ENCODE data around the gene TMEM200C.

DNA sequence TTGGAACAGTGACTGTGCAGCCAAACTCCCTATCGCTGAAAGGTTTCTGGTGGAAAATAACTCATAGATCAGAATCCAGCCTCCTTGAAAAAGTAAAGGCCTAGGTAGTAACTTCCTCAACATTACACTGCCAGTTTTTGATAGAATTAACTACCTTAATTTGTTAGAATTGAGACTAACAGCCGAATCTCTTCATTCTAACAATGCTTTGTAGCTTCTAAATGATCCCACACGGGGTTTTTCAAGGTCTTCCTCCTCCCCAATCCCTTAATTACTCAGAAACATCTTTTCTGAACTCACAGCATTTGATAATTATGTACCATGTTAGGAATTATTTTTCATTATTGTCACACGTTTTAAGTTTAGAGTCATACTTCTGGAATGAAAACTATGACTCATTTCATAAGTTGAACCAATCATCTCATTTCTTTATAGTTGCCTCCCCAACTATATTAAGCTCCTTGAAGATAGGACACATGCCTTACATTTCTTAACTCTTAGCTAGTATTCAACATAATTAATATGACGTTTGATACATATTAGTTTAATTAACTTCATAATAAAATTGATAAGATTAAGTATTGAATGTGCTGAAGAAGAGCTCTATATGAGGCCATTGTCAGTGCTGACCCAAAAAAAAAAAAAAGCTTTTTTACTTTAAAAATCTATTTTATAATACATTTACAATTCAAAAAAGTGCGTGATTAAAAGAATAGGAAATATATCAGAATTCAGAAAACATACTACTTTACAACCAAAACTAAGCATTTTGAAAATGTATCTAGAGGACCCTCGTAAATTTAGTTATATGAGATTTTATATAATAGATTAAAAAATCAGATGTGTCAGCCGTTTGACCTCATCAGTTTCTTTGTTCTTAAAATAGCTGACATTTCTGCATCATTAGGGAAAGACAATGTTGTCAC is 3.2 kb downstream of the MYL12A start:
- PRO-cap, result unidirectional peak, minus-strand start at position 265 of the sequence

DNA sequence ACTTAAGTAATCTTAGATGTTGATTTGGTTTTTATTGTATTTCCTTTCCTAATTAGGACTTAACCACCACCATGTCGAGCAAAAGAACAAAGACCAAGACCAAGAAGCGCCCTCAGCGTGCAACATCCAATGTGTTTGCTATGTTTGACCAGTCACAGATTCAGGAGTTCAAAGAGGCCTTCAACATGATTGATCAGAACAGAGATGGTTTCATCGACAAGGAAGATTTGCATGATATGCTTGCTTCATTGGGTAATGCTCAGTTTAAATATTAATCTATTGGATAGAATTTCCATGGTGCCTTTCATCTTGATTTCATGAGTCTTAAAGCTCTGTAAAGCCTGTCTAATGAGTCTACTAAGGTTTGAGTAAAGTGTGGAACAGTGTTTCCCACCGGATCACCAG is 5.6 kb downstream of the MYL12A start:
- PRO-cap, result no peak

GRCh38 chr18:3263800-3264136 is 1.8 kb downstream of the MYL12B start:
- PRO-cap, result no peak

DNA sequence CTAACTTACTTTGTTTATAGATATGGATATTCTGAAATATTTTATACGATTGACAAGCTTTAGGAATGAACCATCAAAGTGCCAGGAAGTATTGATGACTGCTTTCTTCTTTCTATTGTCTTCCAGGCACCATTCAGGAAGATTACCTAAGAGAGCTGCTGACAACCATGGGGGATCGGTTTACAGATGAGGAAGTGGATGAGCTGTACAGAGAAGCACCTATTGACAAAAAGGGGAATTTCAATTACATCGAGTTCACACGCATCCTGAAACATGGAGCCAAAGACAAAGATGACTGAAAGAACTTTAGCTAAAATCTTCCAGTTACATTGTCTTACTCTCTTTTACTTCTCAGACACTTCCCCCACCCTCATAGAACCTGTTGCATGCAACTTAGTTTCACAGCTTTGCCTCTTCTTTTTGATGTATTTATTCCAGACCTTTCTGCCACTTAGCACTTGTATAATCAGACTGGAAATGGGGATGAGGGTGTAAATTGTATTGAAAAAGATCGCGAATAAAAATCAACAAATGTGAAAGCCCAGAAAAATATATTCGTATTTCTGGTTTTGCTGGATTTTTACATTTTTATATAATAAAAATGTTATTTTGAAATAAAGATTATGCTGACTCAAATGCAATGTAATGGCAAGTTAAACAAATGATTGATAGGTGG is 15.8 kb downstream of the MYL12B start:
- PRO-cap, result no peak

DNA sequence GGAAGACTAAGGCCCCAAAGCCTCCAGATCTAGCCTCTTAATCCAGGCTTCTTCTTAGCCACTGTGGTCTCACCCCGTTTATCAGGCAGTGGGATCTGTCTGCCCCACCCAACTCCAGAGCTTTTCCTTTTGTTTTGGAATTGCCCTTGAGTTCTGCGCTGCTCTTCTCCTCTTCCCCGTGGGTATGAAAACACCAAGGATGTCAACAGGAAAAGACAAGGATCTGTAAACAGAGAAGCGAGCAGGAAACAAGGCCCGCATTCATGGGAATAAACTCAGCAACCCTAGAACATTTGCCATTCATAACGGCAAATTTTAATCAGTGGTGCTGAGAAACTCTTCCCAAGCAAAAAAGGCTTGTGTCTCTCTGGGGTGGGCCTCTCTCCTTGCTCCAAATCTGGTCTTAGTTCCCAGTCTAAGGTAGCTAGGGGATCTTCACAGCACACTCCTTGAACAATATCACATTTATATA is 21.5 kb downstream of the MYL12B start:
- PRO-cap, result unidirectional peak, minus-strand start at position 186 of the sequence

DNA sequence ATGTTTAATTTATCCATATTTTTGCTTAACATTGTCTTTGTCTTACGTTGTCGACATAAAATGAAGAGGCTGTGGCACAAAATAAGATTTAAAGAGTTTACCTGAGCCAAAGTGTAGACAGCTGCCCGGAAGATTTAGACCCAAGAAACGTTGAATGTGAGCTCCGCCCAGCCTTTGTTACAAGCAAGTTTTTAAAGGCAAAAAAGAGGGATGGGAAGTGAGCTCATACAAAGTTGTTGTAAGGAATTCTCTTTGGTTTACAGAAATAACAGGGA is 66.8 kb upstream of the TGIF1 start:
- PRO-cap, result no peak

DNA sequence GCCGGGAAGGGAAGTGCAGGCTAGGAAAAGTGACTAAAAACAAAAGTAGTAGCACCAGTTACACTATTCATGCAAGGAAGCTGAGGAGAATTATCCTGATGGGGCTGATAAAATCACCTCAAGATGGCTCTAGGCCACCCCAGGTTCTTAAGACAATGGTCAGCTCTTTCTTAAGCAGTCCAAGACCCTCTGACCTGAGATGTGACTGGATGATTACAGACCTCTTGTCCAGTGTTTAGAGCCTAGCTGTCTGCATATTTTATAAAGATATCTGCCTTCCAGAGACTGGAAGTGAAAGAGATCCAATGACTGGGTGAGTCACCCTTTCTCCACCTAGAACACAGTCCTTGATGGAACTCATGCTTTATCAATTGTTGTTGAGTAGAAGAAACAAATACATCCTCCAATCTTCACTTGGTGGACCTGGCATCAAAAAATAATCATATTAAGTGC is 3.4 kb upstream of the TGIF1 start:
- PRO-cap, result no peak

GRCh38 chr18:3595411-3596196 is 145.6 kb downstream of the TGIF1 start:
- PRO-cap, result bidirectional peak, plus-strand start at chr18:3595682, minus-strand start at chr18:3595559

DNA sequence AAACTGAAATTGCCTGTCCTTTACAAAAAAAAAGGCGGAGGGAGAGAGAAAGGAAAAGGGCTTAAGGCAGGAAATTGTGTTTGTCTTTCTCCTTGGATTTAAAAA is 153.2 kb downstream of the TGIF1 start:
- PRO-cap, result no peak

DNA sequence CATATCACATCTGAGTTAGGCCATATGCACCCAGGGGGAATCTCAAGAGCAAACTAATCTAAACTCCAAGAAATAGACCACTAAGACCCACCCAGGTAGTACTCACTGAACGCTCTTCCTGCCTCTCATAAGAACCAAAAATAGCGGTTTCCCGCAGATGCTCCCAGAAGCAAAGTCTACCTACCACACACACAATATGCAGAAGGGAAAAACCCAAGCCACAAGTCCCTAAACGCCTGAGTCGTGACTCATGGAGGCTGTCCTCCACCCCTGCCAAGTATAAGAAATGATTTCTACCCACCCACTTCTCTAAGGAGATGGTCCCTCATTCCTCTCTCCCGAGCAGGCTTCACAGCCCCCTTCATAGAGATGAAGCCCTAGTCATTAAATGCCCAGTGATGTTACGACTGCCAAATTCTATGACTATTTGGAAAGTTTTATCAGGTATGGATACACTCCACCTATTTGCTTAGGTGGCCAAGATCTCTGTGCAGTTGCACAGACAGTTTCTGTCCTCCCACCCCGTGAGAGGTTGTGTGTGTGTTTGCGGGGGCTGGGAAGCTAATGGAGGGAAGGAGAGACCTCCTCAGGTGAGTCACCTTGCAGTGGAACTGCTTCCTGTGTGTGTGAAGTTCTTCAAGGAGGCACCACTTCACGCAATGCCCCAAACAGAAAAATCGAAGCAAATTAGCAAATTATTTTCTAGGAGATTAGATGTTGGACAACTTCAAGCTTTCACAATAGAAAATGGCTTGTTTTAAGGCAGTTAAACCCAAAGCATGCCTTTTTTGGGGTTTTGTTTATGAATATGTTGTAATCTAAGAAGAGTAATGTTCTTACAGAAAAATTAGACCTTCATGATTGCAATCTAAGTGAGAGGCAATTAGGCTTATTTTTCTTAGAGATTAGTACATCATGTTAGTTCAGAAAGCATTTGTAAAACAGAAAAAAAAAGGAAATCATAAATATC is 175.1 kb downstream of the TGIF1 start:
- PRO-cap, result no peak

DNA sequence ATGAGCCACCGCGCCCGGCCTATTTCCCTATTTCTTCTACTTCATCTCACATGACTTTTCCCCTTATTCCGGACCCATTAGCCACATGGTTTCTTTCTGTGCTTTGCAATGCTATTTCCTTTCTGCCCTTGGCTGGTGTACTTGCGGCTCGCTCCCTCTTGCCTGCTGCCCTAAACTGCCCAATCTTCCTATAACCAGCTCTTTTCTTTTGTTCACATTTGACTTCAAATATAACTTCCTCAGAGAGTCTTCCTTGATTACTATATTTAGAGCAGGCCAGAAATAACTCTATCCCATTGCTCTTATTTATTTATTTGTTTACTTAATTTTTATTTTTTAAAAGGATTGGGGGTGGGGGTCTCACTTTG is 209.9 kb downstream of the TGIF1 start:
- PRO-cap, result no peak

GRCh38 chr18:4453191-4453756 is 1.8 kb downstream of the DLGAP1 start:
- PRO-cap, result no peak

- PRO-cap, result no peak
These were observed 1.2 kb downstream of the ZBTB14 start for GRCh38 chr18:5294444-5294673.

- PRO-cap, result no peak
These were observed 14.6 kb upstream of the ZBTB14 start for GRCh38 chr18:5310050-5310571.

DNA sequence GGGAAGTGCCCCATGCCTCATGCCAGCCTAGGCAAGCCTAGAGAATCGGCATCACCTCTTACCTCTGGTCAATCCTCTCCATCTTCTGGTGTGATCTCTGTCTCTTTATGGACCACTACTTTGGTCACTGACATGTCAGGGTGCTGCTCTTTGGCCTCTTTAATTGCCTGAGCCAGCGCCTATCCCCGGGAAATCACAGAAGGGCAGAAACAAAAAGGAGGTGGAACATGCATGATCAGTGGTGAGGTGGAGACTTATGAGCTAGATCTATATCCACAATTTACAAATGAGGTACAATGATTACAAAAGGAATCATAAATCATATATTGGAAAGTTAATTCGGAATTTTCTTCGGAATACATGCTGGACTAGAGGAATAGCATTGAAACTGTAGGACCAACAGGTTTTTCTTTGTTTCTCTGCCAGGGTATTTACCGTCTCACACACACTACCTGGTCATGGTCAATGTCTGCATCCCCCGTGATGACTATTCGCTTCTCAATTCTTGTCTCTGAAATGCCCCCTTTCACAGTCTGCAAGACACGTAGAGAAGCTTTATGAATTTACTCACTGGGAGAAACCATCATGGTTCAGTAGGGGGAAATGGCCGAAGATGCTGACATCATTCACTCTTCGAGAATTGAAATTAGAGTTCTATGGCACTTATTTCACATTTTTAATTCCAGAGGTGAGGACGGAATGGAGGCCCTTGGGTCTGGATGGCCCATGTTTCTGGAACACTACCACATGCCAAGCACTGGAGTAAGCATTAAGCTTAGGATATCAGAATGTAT is 99.3 kb upstream of the ZBTB14 start:
- PRO-cap, result no peak

- PRO-cap, result no peak
These were observed 100.5 kb upstream of the ZBTB14 start for GRCh38 chr18:5396135-5396368.

DNA sequence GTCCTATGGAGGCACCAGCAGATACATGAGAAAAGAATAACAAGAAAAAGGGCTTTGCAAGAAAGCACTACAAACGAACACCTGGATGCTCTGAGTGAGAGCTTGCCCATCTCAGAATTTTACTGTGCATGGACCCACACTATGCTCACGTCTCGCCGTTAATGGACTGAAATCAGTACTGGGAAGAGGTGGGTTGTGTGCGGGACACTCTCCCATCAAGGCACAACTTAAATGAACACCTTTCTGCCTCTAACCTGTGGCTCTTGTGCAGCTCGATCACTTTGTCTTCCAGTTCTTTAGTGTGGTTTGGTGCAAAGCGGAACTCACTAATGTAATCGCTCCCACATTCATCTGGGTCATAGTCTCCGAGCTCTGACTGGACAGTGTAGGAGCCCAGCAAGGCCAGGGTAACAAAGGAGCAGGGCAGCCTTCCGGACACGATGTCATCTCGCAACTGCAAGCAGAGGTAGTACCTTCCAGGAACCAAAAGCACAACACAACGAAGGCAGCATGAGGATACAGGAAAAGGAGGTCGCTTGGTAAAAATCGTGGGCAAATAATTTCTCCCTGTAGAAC is 110.1 kb downstream of the EPB41L3 start:
- PRO-cap, result no peak

GRCh38 chr18:5894956-5895795 is at the start of gene TMEM200C:
TMEM200C (minus strand) TSS chr18:5895522.
- PRO-cap, result no peak

DNA sequence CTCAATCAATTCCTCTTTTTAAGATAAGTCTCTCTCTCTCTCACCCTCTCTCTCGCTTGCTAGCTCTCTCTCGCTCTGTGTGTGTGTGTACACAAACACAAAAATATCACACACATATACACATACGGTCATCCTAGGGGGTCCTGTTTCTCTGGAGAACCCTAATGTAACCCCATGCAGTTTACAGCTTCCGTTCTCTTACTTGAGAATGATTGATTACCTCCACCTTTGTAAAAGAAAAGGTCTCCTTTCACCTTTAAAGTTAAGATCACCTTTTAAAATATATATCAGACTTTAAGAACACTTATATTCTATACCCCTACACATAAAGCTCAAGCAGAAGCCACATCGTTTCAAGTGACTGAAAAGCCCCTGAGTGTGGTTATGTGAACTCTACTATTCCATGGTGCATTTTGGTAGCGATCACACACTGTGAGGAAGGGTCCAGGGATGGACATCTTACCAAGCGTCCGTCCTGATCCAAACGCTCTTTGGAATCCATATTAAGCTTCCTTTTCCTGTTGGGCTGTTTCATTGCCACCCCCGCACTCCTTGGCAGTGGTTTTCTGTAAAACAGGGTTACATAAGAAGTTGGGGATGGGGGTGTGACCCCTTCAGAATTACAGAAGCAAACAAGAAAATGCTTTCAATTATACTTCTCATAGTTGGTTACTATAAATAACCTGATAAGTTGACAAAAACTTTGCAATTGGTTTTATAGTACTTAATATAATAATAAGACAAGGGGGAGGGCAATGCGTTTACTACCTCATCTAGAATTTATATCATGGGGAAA is 103.4 kb downstream of the L3MBTL4 start:
- PRO-cap, result no peak

DNA sequence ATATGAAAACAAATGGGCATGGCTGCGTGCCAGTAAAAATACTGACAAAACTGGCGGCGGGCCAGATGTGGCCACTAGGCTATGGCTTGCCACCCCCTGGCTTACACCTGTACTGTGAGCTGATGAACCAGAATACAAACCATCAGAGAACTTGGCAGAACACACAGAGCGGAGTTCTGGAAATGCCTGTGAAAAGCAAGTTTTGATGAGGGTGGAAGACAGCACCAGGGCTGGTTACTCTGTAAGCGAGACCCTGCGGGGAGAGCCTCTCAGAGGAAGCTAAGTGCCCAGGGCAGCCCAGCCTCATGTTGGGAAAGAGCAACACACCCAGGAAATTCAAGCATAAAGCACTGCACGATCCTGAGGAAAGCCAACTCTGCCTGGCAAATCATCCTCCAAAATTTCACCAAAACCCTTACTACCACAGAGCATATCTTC is 43.5 kb downstream of the L3MBTL4 start:
- PRO-cap, result no peak

All from pulmonary artery (tissue), 1 donor.